Measurements from ENCODE around the gene MED4.

DNA sequence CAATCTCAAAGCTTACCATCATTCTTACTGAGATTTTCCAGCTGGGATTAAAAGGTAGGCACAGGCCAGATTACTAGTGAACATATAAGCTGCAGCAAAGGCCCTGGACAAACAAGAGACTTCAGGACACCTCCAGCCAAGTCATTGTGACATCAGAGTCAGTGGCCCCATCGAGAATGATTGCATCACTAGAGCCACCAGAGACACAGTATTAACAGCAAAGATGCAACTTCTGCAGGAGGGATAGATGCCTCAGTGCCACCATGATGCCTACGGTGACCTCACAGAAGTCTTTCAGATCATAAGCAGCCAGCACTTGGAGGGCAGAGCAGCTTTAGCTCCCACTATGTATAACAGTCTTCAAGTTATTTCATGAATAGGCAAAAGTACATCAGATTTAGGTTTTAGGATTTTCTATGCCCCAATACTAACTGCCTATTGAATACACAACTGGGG lies 8.6 kb downstream of the RUBCNL start:
- PRO-cap: no peak
- RRBS, 2 experiments: no CpG with 5 or more reads among the region's 2 CpGs

GRCh38 chr13:46667184-46667335 lies 114.1 kb downstream of the LRCH1 start:
- PRO-cap: no peak
- RRBS, 2 experiments: no CpG with 5 or more reads among the region's 1 CpG

DNA sequence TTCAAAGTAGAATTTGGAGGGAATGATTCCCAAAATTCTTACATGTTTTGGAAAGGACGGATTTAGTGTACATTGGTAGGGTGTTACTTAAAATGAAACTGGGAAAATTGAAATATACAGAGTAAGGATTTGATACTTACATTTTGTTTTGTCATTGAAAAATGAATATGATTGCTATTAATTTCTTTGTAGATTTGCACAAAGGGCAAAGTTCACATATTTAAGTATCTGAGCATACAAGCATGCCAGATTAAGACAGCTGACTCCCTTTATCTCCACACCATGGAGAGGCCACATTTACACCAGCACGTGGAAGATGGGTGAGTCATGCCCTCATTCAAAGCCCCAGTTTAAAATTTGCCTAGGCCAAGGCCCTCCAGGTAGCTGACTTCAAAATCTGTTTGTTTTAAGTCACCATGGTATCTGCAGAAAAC lies 109.3 kb downstream of the ESD start:
- PRO-cap: no peak
- RRBS, 2 experiments: no CpG with 5 or more reads among the region's 2 CpGs

DNA sequence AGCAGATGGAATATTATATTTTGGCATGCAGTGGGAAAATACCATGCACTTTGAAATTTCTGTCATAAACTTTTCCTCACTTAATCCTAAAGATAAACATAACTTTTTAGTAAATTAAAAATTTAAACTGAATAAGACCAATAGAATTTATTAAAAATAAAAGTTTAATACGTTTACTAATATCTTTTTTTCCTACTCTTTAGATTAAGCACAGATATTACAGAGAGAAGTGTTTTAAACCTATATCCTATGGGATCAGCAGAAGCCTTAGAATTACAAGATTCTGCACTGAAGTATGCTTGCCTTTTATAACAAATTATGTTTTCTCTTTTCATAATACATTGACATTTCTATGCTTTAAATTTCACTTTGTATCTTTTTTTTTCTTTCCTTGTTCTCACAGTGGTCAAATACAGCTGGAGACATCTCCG lies 92.1 kb downstream of the ESD start:
- PRO-cap: no peak
- RRBS, 2 experiments: no CpG with 5 or more reads among the region's 2 CpGs

DNA sequence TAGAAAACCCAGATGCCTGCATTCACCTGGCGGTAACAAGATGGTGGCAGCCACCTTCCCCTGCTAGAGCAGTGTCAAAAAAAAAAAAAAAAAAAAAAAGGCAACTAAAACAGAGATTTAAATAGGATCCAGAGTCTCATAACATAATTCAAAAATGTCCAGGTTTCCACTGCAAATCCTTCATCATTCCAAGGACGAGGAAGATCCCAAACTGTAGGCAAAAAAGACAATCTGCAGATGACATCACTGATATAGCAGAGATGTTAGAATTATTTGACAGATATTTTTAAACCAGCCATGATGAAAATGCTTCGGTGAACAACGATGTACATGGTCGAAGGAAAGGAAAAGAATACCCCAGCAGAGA lies 70.2 kb downstream of the ESD start:
- PRO-cap: no peak
- RRBS, 2 experiments: no CpG with 5 or more reads among the region's 5 CpGs

DNA sequence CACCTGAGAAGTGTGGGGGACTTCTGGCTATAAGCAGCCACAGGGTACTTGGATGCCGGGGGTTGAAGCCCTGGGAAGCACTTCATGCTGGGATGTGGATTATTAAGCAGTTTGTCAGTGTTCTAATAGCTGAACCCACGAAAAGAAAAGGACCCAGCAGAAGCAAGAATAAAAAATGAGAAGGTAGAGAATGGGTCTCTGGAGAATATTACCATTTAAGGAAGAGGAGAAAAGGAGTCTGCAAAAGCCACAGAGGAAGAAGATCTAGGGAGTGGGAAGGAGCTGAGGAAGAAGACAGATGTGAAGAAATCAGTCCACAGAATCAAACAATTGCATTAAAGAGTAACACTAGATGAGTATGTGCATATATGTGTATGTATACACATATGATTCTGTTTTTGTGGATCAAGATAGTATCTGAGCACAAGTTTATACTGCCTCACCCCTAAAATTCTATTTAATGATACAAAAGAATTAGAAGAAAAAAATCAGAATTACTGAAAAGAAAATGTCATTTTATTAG lies 18.4 kb downstream of the HTR2A start:
- PRO-cap: no peak
- RRBS, 2 experiments: no CpG with 5 or more reads among the region's 2 CpGs

- PRO-cap: no peak
- RRBS, 2 experiments: no CpG with 5 or more reads among the region's 3 CpGs
Measured at GRCh38 chr13:47334061-47334366, 437.2 kb upstream of the HTR2A start.

GRCh38 chr13:48066895-48067623 lies 27.8 kb downstream of the MED4 start:
- PRO-cap: no peak
- RRBS, 2 experiments: no CpG with 5 or more reads among the region's 4 CpGs

- PRO-cap: unidirectional peak, minus-strand start at chr13:48095104
- RRBS, 2 experiments: no CpG with 5 or more reads among the region's 68 CpGs
Measured at GRCh38 chr13:48094247-48095447, at the start of gene MED4. Gene MED4, minus strand, starts transcription at chr13:48095104.

GRCh38 chr13:48123850-48124412 lies 29.0 kb upstream of the MED4 start:
- PRO-cap: no peak
- RRBS, 2 experiments: no CpG with 5 or more reads among the region's 9 CpGs

GRCh38 chr13:48235552-48236372 lies 2.8 kb downstream of the ITM2B start:
- PRO-cap: unidirectional peak, minus-strand start at chr13:48235694
- RRBS, 2 experiments: no CpG with 5 or more reads among the region's 5 CpGs

DNA sequence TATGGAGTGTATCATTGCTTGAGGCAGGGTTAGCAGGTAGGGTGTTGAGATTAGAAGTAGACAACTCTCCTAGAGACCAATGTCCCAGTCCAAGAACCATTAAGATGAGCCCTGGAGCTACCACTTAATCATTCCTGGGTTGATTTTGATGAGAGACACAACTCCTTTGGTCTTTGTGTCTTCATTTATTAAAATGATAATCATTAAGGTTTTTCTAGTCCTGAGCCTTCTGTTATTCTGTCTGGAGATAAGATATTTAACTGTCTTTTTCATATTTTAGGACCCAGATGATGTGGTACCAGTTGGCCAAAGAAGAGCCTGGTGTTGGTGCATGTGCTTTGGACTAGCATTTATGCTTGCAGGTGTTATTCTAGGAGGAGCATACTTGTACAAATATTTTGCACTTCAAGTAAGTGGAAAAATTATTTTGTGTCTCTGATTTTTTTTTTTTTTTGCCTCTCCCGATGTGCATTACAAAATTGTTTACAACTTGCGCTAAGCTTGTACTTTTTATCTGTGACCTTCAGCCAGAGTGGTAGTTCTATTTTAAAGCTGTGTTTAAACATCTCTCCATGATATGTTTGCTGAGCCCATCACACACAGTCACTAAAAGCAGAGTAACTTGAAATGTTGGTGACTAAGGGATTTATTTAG lies 20.6 kb downstream of the ITM2B start:
- PRO-cap: no peak
- RRBS, 2 experiments: no CpG with 5 or more reads among the region's 2 CpGs

- PRO-cap: no peak
- RRBS, 2 experiments: 43 to 68% methylated on average over 4 to 6 of the region's 54 CpGs
Measured at GRCh38 chr13:48316889-48317811, 13.6 kb downstream of the RB1 start.

GRCh38 chr13:48395347-48395892 lies 17.5 kb downstream of the LPAR6 start:
- PRO-cap: no peak
- RRBS, 2 experiments: no CpG with 5 or more reads among the region's 6 CpGs

- PRO-cap: no peak
- RRBS, 2 experiments: no CpG with 5 or more reads among the region's 6 CpGs
Measured at GRCh38 chr13:48580745-48581083, 47.8 kb upstream of the RCBTB2 start.

DNA sequence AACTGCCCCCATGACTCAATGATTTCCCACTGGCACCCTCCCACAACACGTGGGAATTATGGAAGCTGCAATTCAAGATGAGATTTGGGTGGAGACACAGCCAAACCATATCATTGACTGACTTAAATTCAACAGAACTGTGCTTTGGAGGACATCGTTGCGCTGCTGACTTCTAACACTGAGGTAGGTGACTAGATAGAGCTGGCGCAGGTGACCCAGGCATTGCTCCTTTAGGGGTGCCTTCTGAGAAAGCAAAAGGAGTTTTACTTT lies 48.1 kb upstream of the RCBTB2 start:
- PRO-cap: no peak
- RRBS, 2 experiments: no CpG with 5 or more reads among the region's 4 CpGs

GRCh38 chr13:48585360-48585720 lies 52.5 kb upstream of the RCBTB2 start:
- PRO-cap: no peak
- RRBS, 2 experiments: no CpG with 5 or more reads among the region's 2 CpGs

DNA sequence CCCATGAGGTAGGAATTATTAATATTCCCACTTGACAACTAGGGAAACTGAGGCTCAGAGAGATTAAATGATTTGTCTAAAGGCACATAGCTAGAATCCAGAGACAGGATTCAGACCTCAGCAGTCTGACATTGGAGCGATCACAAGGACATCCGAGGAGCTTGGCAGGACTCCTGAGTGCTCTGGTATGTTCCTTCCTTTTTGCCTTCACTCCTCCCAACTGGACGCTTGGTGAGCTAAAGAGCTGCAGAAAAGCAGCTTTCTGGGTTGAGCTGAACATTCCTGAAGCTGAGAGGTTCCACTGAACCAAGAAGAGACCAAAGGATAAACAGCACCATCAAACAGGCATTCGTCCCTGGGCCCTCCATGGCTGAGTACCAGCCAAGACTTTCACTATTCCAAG lies 96.9 kb downstream of the CYSLTR2 start:
- PRO-cap: no peak
- RRBS, 2 experiments: no CpG with 5 or more reads among the region's 4 CpGs

- PRO-cap: no peak
- RRBS, 2 experiments: no CpG with 5 or more reads among the region's 11 CpGs
Measured at GRCh38 chr13:48783021-48783890, 129.5 kb downstream of the CYSLTR2 start.

DNA sequence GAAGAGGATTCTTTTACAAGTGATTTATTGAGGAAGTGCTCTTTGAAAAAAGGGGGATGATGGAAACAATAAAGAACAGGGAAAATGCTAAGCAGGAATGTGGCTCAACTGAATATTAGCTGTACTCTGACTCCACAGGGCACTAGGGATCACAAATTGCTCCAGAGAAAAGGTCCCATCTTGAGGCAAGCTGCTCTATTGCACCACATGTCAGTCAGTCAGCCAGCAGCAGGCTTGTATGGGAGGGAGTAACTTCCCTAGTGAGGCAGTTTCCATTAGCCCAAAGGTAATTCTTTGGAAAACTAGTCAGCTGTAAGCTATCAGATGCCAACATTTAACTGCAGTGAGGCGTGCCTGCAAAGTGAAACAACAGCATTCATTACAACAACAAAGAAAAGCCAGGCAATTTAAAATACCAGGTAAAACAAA lies 73.3 kb upstream of the FNDC3A start:
- PRO-cap: no peak
- RRBS, 2 experiments: no CpG with 5 or more reads among the region's 1 CpG